OCI-LY7 (cell line): Measurements from ENCODE around the genes MIA3 and FAM177B.

DNA sequence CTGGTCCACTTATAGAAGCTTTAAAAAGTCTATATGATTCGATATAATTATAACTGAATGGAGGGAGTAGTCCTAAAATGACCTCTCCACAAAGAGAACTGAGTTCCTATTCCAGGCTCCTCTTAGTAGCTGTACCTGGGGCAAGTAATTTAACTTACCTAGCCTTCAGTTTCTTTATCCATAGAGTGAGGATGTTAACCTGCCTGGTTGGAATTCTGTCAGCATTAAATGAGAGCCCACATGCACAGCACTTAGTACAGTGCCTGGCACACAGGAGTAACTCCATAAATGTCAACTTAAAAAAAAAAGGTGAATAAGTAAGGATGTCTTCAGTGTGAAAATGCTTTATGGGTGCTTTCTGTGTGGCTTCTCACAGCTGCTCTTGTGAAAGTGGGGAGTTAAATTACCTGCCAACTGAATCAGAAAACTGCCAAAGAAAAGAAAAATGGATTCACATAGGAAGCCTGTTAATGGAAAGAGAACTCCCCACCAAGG is 23.1 kb downstream of the HHIPL2 start:
- PRO-cap: no peak
- RAMPAGE, long total RNA: no peak

- PRO-cap: bidirectional peak, plus-strand start at chr1:222618086, minus-strand start at chr1:222617785
- RAMPAGE, long total RNA: no peak
Measured at GRCh38 chr1:222617313-222618350, at the start of gene MIA3. Gene MIA3, plus strand, starts transcription at chr1:222618097.

DNA sequence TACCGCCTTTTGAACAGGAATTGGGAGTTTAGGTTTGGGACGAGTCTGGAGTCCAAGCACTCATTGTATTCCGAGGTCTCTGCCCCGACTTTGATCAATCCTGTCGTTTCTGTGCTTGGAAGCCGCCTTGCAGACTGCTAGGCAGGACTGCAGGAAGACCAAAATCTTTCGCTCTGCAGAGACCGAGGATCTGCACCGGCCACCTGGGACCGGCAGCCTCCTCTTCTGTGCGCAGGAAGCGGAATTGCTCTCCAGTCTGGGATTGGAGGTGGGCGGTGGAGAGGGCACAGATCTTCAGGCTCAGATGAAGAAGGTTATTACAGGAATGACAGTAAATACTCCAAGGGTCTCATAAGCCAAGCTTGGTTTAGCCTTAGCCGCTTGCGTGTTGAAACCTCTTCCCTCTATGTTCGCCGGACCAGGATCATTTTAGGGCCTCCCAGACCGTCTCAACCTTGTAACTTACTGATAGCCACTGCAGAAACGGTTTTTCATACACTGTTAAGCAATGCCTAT is 995 bp downstream of the MIA3 start:
- PRO-cap: no peak
- RAMPAGE, long total RNA: no peak

DNA sequence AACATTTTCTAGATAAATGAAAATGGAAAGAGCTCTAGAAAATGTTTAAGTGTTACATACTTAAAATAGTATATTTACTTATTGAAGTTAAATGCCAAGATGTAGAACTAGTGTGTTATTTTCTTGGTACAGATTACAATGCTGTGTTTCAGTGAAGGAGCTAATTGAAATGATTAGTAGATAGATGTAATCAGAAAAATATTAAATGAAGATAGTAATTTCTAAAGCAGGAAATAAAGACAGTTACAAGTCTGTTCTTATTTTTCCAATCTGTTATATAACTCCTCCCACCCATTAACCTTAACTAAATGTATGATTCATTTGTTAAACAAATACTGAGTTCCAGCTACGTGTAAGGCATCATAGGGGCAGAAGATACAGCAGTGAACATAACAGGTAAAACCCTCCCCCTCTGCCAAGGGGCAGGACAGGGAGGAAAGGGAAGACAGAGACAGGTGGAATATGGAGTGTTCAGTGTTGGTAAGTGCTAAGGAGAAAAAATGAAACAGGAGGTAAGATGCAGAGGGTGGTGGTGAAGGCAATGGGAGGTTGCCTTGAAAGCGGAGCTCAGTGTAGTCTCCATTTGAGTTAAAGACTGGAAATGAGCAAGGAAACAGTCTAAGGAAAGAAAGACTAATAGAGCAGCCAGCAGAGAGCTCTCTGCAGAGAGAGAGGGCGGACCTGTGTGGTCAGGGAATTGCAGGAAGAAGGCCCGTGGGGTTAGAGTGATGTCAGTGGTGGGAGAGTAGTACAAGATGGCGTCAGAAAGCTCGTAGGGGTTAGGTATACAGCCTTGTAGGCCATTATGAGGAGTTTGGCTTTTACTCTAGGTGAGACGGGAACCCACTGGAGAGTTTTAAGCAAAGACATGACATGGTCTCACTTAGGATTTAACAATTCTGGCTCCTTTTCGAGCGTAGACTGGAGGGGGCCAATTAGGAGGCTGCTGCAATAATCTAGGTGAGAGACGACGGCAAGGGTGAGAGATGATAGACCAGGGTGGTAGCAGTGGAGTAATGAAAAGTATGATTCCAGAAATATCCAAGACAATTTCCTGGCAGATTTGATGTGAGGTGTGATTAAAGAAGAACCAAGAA is at the start of gene FAM177B:
FAM177B (plus strand) TSS at position 360 of the 1,097 bp plus-strand sequence.
- PRO-cap: no peak
- RAMPAGE, long total RNA: no peak

GRCh38 chr1:222890686-222891509 is 76.1 kb downstream of the DISP1 start:
- PRO-cap: no peak
- RAMPAGE, long total RNA: no peak

- PRO-cap: no peak
- RAMPAGE, long total RNA: no peak
Measured at GRCh38 chr1:223001407-223002033, 141.5 kb downstream of the TLR5 start.

DNA sequence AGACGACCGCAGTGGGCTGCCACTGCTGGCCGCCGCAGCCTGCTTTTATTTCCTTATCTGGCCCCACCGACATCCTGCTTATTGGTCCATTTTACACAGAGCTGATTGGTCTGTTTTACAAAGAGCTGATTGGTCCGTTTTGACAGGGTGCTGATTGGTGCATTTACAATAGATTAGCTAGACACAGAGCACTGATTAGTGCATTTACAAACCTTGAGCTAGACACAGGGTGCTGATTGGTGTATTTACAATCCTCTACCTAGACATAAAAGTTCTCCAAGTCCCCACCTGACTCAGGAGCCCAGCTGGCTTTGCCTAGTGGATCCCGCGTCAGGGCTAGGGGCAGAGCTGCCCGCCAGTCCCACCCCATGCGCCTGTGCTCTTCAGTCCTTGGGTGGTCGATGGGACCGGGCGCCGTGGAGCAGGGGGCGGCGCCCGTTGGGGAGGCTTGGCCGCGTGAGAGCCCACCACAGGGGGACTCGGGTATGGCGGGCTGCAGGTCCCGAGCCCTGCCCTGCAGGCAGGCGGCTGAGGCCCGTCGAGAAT is 26.4 kb downstream of the TLR5 start:
- PRO-cap: no peak
- RAMPAGE, long total RNA: no peak

DNA sequence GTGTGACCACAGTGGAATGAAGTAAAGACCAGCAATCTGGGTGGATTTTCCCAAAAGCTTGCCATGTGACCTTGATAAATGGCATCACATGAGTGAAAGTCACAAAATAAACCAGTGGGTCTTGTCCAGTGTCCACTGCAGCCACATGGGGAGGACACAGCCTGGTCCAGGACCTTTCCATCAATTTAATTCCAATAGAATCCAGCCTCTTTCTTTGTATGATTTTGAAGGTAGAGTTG is 36.9 kb upstream of the TLR5 start:
- PRO-cap: no peak
- RAMPAGE, long total RNA: no peak

DNA sequence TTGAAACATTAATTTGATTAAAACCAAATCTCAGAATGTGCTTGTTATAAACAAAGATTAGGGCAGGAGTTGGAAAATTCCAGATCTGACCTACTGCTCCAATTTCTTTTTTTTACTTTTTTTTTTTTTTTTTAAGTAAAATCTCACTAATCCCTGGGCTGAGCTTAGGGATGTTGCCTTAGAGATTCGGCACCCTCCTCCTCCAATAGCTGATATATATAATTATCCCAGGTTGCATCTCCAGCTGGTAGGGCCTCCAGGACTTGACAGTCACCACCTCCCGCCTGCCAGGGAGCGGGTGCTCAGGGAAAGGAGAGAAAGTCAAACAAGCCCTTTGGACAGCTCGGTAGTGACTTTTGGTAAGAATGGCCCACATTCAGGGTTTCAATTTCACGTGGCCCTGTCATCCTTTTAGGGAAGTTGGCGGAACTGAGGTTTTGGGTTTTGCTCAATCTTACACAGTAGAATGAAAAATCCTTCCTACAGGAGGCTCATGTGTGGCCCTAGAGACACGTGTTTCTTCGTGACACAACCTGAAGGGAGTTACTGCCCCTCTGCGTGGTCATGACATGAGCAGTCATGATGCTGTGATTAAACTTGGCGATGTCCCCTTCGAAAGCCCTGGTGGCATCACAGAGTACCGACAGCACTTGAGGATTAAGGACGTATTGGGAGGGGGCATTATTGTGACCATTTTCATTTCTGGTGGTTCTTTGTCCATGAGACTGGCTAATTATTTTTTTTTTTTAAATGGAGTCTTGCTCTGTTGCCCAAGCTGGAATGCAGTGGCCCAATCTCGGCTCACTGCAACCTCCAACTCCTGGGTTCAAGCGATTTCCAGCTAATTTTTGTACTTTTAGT is 44.1 kb downstream of the CAPN8 start:
- PRO-cap: no peak
- RAMPAGE, long total RNA: no peak

- PRO-cap: no peak
- RAMPAGE, long total RNA: no peak
Measured at GRCh38 chr1:223731168-223732013, 19.1 kb downstream of the CAPN2 start.

DNA sequence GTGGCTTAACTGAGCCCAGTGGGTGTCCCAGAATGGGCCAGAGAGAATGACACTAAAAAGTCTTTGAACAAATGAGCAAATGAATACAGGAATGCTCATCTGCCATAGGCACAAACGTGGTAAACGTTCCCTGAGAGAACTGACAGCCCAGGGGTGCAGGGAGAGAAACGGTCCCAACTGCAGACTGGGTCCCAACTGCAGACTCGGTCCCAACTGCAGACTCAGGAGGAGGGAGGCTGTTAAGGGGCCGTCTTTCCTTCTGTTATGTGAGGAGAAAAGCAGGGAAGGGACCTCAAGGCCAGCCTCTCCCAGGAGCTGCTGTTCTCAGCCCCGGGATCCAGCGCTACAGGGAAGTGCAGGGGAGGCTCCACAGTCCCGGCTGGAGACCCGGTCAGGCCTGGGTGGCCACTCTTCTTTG is 21.5 kb downstream of the CAPN2 start:
- PRO-cap: no peak
- RAMPAGE, long total RNA: no peak

DNA sequence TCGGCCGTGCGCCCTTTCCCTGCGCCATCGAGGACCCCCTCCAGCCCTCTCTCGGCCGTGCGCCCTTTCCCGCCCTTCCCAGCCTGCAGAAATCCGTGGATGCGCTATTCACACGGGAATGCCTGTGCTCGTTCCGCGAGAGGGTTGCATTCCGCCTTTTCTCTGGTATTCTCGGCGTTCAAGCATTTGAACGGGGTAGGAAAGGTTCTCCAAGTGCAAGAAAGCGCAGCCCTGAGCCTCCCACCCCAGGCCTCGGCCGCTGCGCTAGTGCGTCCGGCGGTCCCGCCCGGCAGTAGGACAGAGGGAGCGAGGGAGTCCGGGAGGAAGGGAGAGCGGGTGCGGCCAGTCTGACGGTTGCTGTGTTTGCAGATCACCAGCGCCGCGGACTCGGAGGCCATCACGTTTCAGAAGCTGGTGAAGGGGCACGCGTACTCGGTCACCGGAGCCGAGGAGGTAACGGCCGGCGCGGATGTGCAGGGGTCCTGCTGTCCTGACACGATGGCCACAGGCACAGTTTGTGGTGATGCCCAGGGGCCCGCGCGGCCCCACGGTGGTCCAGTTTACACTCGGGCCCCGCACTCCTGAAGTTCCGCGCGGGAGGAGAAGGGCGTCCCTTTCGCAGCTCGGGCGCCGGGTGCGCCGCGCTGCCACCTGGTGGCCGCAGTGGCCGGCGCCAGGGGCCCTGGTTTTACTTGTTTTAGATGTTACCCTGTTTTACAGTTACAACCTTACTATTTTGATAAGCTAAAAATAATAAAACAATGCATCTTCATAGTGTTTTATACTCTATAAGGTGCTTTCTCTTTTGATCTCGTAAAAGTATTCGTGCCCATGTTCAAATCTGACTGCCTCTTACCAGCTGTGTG is 36.6 kb downstream of the CAPN2 start:
- PRO-cap: no peak
- RAMPAGE, long total RNA: no peak

GRCh38 chr1:223771449-223772782 is 59.6 kb downstream of the CAPN2 start:
- PRO-cap: no peak
- RAMPAGE, long total RNA: no peak

- PRO-cap: no peak
- RAMPAGE, long total RNA: no peak
Measured at GRCh38 chr1:223778221-223779187, 66.2 kb downstream of the CAPN2 start.

- PRO-cap: no peak
- RAMPAGE, long total RNA: no peak
Measured at GRCh38 chr1:223783311-223783704, 62.4 kb downstream of the TP53BP2 start.

- PRO-cap: no peak
- RAMPAGE, long total RNA: no peak
Measured at GRCh38 chr1:223785694-223786289, 60.0 kb downstream of the TP53BP2 start.

DNA sequence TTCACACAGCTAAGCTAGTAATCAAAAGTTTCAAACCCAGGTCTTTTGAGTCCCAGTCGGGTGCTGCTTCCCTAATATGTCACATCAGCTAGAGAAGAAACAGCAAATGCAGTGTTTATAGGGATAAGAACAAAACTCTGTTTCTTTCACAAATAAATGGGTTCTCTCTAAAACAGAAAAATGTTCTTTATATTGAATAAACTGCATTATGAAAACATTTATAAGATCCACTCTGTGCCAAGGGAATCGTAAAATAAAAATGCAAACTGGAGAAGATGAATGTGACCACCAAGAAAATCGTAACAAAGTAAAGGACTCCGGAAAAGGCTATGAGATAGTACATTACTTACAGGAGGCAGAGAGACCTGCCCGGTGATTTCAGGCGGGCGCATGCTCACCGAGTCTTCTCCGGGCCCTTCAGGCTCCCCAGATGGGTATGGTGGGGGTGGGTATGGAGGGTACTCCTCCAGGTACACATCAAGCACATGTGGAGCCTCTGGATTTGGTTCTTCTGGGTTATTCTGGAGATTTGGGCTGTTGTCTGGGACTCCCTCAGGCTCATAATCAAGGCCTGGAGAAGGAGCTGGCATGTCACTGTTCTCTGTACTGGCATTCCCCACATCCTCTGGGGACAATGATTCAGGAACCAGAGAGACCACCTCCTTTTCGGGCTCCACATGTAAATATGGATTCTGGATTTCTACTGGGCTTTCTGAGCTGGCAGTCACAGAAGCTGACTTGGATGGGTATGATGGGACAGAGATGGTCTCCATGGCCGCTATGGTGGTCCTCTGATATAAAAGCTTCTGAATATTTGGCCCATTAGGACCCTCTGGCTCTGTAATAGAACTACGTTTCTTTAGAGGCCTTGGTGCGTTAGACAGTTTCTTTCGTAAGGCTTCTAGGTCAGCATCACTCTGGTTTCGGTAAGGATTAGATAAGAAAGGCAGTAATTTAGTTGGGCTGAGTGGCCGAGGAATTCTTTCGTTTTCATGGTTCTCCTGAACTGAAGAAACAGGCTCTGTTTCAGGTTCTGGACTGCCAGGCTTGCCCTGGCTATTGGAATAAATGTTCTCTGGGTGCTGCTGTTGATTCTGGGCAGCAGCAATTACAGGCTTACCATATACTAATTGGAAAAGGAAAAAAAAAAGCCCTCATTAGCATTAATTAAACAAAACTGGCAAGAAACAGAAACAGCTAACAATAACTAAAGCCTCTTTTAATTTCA is 49.9 kb downstream of the TP53BP2 start:
- PRO-cap: no peak
- RAMPAGE, long total RNA: no peak

DNA sequence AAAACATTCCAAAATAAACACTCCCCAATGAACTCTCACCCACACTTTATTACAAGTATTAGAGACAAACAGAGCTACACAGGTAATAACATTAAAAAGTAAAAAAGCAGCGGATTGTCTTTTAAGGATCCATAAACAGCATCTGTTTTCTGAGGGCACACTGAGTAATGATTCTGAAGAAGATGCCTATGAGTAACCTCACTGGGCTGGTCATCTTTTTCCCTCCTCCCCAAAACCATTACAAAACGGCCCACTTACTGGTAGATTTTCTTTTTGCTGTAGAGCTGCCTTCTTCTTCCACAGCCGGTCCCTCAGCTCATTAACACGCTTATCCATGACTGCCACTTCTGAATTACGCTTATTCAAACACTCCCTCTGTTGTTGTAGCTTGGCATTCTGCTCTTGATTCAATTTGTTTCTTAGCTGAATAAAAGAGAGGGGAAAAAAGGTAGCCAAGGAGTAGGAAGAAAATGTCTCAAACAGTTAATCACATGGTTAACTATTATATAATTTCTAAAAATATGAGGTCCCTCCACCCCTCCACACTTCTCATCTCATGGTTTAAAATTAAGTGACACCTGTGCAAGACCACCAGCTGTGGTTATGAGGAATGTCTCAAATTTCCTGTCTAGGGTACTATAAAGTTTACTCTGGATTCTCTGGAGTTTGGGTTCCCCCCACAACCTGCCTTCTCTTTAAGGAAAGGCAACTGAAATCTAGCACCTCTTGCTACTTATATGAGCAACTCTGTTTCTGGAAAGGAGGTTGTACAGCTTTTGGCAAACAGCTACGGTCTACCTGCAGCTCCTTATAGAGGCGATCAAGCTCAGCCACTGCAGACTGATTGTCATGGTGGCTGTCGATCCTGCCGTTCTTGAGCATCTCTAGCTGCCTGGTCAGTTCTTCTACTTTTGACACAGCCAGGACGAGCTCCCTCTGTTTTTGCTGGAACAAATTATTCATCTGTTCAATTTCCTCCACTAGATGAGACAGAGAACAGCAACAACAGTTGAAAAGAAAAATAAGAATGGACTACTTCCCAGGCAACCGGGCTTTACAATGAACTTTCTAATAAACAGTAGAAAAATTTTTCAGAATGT is 42.9 kb downstream of the TP53BP2 start:
- PRO-cap: no peak
- RAMPAGE, long total RNA: no peak

DNA sequence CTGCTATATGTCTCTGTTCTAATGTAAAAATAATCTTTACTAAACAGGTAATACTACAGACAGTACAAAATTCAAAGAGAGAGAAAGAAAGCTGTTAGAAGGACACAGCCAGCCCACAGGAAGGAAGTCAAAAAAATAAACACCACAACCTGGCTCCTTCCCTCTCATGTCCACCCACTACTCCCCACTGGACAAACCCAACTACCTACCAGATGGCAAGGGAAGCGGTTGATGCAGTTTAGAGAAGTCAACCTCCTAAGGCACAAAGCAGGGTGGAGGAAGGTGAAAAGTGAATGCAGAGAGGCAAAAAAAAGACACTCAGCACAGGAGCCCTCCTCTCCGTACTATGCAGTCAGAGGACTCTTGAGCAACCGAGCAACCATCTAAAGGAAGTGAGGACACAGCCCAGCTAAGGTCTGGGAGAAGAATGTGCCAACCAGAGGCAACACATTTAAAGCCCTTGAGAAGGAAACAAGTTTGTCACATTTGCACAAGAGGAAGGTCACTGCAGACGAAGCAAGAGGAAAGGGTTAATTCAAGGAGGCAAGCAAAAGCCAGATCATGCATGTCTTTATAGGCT is 20.0 kb downstream of the TP53BP2 start:
- PRO-cap: no peak
- RAMPAGE, long total RNA: no peak

- PRO-cap: no peak
- RAMPAGE, long total RNA: no peak
Measured at GRCh38 chr1:223887777-223888684, 42.3 kb upstream of the TP53BP2 start.